A172 (cell line): ENCODE data around the gene RSPH10B2.

- RAMPAGE, long total RNA = no peak
Measured at GRCh38 chr7:6170581-6171099, 65.9 kb downstream of the USP42 start.

GRCh38 chr7:6171517-6172281 is 67.0 kb downstream of the USP42 start:
- RAMPAGE, long total RNA = no peak

- RAMPAGE, long total RNA = no peak
Measured at GRCh38 chr7:6256384-6257090, 15.9 kb downstream of the CYTH3 start.

- RAMPAGE, long total RNA = no peak
Measured at GRCh38 chr7:6270923-6271348, 1.5 kb downstream of the CYTH3 start.

GRCh38 chr7:6421746-6422126 is 26.0 kb downstream of the DAGLB start:
- RAMPAGE, long total RNA = no peak

DNA sequence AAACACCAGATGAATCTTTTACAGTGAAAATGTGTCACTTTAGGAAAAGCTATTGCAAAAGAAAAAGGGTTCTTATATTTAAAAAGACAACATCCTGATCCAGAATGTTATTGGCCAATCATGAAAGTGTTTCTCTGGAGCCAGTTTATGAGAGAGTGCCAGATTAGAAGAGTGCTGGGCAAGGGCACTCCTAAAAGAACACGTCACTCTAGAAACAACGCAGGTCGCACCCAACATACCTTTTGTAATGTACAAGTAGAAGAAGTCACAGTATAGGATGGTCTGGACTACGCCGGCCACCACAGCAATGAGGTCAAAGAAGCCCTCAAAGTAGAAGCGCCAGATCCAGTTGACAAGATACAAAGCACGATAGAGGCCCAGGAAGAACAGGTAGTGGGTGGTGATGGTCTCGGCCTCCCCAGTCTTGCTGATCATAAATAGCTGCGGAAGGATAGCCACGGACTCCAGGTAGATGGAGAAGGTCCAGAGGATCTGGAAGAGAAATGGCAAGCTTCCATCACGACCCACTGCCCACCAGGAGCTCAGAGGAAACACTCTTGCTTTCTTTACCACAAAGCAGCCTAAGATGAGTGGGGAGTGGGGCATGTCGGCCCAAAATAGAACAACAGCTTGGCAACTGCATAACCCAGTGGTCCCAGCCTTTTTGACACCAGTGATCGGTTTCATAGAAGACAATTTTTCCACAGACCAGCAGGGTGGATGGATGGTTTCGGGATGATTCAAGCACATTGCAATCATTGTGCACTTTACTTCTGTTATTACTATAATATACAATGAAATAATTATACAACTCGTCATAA is 17.9 kb downstream of the KDELR2 start:
- RAMPAGE, long total RNA = no peak

DNA sequence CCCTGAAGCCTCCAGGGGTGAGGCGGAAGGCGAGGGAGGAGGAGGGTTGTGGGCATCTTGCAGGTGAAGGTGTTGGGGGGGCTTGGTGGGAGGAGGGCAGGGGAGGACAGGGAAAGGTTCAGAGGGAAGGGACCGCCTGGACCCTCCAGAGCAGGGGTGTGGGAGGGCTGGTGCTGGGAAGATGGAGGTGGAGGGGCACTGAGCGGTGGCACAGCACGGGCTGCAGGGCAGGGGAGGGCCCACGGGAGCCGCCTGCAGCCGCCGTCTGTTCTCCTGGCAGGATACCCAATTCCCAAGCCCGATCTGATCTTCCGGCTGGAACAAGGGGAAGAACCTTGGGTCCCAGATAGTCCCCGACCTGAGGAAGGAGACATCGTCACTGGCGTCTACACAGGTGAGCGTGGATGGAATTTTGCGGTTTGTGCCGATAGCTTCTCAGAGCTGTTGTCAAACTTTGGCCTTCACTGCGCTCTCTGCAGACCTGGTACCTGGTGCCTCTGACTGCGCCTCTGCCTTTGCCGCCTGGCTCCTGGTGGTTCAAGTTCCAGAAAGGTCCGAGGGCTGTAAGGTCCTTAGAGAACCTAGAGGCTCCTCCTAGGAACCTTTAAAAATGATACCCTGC is 7.2 kb downstream of the ZNF316 start:
- RAMPAGE, long total RNA = no peak

DNA sequence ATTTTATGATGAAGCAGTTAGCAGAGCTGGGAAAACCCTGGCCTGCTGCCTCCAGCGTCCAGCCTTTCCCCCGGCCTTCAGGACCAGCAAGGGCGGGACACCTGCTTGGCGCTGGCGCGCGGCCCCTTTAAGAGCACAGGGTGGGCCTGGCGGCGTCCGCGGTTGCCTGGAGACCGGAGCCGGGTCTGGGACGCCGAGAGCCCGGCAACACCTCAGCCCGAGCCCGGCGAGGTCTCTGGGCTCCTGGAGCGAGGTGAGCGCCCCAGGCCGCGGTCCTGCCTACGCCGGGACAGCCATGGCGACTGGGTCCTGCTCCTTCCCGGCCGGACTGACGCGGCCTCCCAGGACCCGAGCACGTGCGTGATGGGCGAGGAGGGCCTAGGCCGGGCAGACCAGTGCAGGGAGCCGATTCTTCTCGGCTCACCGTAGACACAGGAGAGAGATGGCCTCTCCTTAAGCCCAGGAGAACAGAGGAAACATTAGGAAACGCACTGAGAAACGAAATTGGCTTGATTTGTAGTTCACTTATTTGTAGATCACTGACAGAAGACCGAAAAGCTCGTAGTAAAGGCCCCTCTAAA is at the start of gene RSPH10B2:
RSPH10B2 (plus strand) TSS at position 182 of the 581 bp plus-strand sequence.
- RAMPAGE, long total RNA = no peak

DNA sequence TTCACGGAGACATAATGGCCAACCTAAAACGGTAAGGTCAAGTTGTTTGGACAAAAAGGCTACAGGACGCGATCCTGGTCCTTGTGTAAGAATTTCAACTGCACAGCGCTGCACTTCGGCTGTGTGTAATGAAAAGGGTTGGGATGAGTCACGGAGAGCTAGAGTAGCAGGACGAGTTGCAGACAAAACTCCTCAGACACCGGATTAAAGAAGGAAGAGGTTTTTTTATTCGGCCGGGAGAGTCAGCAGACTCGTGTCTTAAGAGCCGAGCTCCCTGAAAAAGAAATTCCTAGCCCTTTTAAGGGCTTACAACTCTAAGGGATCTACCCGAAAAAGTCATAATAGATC is 124.1 kb upstream of the CCZ1B start:
- RAMPAGE, long total RNA = no peak

GRCh38 chr7:7176946-7177426 is 5.4 kb upstream of the C1GALT1 start:
- RAMPAGE, long total RNA = no peak

GRCh38 chr7:7184638-7185363 is 2.5 kb downstream of the C1GALT1 start:
- RAMPAGE, long total RNA = no peak

DNA sequence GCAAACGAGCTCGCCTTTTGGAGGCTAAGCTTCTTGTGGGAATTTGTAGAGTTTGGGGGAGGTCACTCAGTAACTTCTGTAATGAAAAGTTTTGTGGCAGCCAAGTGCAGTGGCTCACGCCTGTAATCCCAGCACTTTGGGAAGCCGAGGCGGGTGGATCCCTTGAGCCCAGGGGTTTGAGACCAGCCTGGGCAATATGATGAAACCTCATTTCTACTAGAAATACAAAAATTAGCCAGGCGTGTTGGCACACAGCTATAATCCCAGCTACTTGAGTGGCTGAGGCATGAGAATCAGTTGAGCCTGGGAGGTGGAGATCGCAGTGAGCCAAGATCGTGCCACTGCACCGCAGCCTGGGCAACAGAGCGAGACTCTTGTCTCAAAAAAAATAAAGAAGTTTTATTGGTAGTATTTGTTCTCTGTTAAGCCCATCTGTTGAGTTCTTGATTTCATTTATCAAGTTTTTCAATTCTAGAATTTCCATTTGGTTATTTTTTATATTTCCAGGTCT is 78.5 kb downstream of the C1GALT1 start:
- RAMPAGE, long total RNA = no peak

GRCh38 chr7:7575863-7576869 is 9.5 kb downstream of the MIOS start:
- RAMPAGE, long total RNA = no peak

GRCh38 chr7:7582431-7583653 is 16.2 kb downstream of the MIOS start:
- RAMPAGE, long total RNA = no peak

- RAMPAGE, long total RNA = start-site peak on the minus strand at chr7:7640429-7640495, 586 and 1,098 reads in 2 replicates
Measured at GRCh38 chr7:7640269-7640551, 342 bp upstream of the UMAD1 start.

DNA sequence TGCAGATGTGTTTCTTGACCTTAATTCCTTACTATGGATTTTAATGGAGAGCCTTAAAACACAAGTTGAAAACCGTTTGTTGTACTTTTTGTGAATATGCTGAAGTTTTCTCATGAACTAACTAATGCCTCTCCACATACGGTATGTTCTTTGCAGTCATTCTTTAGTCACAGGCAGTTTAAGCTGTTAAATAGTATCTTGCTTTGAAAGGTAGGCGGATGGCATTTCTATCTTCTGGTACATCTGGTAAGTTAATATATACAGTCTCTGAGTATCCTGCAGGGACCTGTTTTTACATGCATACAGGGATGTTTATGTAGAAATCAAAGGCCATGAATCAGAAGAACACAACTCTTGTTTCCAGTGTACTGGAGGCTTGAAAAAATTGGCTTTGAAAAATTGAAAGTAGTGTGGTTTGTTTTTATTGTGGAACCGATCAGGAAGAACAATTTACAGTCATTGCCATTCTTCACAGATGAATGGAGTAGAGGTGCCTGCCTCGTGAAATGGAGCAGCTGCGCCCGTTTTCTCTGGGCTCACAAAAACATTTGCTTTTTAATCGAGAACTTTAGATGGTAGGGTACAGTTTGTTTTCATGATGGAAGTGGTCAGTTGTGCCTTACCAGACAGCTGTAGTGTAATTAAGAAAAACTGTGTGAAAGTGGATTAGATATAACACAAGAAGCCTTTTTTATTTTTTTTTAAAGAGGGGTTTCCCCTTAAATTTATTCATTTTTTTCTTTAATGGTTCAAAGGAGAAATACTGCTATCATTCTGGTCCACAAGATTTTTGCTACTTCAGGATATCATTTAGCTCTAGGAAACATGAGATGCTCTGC is 54.0 kb upstream of the RPA3 start:
- RAMPAGE, long total RNA = no peak

GRCh38 chr7:7968893-7969206 is 254 bp downstream of the GLCCI1 start:
- RAMPAGE, long total RNA = no peak

- RAMPAGE, long total RNA = no peak
Measured at GRCh38 chr7:8014934-8015570, 46.5 kb downstream of the GLCCI1 start.

DNA sequence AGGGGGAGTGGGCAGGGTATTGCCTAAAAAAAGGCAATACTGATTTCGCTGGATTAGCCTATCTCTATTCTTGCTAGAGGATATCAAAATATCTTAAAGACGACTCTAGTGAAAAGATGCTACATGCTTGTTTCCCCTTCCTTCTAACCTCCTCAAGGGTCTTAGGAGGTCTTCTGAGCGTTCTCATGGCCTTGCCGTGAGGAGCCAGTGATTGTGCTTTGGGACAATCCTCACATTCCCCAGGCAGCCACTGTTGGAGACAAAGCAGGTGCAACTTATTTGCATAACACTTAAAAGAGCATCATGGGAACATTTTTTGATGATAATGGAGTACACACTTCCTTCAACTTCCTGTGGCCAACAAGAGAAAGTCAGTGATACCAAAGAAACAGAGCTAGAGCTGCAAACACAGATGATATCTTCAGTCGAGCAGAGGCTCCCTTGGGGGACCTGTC is 146.6 kb downstream of the ICA1 start:
- RAMPAGE, long total RNA = no peak

- RAMPAGE, long total RNA = no peak
Measured at GRCh38 chr7:8177995-8178914, 83.7 kb downstream of the ICA1 start.